Ileum (tissue), 1 donor: ENCODE measurements around the genes TSPAN3 and PEAK1.

GRCh38 chr15:76345744-76346973, 9.6 kb downstream of the ISL2 start:
- PRO-cap: no peak

DNA sequence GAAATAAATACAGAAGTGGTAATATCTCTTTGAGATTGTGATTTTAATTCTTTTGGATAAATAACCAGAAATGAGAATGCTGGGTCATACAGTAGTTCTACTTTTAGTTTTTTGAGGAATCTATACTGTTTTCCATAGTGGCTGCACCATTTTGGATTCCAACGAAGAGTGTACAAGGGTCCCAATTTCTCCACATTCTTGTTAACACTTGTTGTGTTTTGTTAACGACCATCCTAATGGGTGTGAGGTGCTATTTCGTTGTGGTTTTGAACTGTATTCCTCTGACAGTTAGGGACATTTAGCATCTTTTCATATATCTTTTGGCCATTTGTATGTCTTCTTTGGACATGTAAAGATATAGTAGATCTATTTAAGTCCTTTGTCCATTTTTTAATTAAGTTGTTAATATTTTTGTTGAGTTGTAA, 153.5 kb downstream of the ISL2 start:
- PRO-cap: no peak

GRCh38 chr15:76732877-76733610, 172.1 kb downstream of the SCAPER start:
- PRO-cap: no peak

GRCh38 chr15:76988407-76988997, 6.4 kb upstream of the PSTPIP1 start:
- PRO-cap: no peak

DNA sequence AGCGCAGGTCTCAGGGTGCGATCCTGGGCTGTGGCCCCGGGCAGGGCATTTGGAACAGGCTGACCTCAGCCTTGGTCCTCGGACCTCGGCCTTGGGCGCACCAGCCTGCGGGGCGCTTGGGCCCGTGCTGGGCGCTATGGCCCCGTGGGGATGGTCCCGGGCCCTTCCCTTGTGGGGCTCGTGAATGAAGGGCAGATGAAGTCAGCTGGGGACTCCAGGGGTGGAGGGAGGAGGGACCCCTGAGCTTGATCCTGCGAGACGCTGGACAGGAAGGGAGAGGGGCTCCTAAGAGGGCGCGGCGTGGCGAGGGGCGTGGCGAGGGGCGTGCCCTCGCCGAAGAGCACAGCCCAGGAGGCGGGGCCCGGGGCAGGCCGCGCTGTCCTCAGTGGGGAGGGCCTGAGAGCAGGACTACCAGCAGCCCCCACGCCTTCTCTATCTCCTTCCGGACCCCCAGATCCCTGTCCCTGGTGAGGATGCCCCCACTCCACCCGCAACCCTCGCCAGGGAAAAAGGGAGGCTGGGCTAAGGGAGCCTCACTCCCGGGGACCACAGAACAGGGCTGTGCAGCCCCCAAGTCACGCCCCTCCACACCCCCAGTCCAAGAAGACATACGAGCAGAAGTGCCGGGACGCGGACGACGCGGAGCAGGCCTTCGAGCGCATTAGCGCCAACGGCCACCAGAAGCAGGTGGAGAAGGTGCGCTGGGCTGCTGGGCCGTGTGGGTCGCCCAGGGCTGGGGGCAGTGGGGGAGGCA, 33.2 kb downstream of the PSTPIP1 start:
- PRO-cap: no peak

DNA sequence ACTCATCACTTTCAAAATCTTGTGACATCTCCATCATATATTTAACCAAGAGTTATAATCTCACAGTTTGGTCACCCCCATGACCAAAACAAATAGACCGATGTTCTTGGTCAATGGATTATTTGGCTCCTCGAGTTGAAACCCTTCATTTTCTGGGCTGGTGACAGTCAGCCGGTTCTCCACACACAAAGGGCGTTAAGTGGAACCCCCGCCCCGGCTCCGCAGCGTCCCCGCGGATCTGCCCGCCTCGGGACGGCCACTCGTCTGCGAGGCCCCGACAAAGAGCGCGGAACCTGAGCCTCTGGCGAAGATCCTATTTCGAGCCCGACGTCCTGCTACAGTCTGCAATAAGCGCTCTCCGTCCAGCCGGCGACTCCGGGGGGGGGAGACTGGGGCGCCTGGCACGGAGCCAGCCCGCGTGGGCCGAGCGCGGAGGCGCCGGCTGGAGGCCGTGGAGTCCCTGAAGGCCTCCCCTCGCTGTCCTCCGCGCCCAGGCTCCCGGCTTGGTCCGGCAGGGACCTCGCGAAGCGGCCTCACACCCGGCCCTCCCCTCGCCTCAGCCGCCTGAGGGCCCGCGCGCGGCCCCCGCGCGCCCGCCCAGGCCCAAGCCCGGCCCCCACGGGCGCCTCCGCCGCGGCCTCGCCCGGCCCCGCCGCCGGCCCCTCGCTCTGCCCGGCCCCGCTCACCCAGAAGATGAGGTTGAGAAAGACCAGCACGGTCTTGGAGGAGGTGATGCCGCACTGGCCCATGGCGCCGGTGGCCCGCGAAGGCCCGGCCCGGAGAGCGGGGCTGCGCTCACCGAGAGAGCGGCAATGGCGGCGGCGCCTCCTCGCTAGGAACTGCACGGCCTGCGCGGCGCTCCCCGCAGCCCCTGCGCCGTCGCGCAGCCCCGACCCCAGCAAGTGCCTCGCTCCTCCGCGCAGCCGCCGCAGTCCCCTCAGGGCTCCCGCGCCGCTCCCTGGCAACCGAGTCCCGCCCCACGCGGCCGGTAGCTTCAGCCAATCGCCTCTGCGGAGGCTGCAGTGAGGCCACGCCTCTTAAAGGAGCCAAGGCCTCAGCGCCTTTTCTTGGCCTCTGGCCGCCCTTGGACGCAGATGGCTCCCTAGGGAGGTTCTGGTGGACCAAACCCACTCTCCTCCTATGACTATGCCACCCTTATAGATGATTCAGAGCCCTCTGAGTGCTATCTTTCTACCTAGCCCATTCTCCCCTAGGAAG, at the start of gene TSPAN3:
TSS of gene TSPAN3 (minus strand) at position 904 of the 1,218 bp plus-strand sequence.
- PRO-cap: bidirectional peak, plus-strand start at position 419 of the sequence, minus-strand start at position 303 of the sequence; unidirectional peak, minus-strand start at position 841 of the sequence; unidirectional peak, minus-strand start at position 904 of the sequence

DNA sequence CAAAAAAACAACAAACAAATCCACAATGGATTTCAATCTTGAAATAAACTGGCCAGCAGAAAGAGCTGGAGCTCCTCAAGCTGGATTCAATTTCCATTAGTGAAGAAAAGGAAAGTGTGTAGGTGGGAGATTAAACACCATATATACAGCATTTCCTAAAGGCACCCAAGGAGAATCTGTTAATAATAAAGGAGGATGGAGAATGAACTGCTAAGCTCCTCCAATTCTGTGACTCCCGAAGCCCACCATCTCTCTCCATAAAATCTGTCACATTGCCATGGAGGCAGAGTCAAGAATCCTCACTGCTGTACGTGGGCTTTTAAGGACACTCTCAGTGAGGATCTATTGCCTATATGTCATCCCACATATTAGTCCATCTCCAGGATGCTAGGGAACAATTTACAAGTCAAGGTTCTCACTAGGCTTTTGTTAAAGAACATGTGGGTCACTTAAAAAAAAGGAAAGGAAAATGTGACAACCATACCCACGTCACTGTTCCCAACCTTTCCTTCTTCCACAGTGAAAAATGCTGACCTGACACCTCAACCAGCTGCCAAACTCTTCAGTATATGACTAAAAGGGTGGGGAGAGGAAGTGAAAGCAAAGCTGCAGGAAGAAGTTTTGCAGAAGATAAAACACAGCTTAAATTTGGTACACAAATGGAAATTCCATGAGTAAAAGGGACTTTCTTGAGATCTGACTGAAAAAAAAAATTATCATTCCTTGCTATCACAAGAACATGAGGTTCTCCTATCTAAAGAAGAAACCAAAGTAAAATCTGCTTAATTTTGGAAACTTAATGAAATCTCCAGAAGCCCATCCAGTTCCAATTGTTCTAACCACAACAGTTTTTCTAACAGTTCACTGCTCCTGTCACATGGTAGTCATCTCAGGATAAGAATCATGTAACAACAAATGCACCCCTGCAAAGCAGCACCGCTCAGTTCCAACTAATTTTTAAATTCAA, 116.8 kb upstream of the TSPAN3 start:
- PRO-cap: no peak

- PRO-cap: no peak
Measured at GRCh38 chr15:77354124-77354712, 65.7 kb downstream of the PEAK1 start.

GRCh38 chr15:77418625-77419059, 1.3 kb downstream of the PEAK1 start:
- PRO-cap: no peak

DNA sequence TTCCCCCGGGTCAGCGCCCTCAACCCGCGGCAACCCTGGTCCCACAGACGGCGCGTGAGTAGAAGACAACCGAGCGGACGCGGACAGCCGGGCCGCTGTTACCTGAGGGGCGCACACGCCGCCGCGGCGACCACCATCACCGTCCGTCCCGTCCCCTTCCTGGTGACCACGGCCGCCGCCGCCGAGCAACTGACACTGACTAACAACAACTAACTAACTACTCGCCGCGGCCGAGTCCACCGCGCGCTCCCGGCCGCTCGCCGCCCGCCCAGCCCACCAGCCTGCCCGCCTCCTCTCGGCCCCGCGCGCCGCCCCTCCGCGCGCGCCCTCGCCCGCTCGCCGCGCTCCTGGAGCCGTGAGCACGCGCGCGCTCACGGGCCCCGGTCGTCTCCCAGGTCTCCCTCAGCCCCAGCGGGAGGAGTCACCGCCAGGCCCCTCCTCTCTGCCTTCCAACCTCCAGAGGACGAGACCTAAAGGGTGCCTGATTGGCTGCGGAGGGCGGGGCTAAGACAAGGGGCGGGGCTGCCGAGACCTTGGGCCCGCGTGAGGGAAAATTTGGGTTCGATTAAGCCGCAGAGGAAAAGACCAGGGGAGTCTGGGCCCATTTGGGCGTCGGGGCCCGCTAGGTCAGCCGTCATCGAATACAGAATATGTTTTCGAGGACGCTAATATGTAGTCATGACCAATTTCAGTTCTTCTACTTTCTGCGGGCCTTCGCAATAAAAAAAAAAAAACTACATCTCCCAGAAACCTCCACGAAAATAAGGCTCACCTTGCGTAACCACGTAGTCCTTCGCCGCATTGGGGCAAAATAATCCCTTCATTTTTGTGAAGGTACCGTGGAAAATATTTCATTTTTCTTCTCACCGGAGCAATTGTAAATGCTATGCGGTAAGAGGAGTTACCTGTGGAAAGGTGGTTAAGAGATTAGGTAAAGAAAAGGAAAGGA, at the start of gene PEAK1:
TSS of gene PEAK1 (minus strand) at position 201 of the 949 bp plus-strand sequence.
- PRO-cap: bidirectional peak, plus-strand start at position 46 of the sequence, minus-strand start outside the sequence; bidirectional peak, plus-strand start at position 512 of the sequence, minus-strand start at position 393 of the sequence

DNA sequence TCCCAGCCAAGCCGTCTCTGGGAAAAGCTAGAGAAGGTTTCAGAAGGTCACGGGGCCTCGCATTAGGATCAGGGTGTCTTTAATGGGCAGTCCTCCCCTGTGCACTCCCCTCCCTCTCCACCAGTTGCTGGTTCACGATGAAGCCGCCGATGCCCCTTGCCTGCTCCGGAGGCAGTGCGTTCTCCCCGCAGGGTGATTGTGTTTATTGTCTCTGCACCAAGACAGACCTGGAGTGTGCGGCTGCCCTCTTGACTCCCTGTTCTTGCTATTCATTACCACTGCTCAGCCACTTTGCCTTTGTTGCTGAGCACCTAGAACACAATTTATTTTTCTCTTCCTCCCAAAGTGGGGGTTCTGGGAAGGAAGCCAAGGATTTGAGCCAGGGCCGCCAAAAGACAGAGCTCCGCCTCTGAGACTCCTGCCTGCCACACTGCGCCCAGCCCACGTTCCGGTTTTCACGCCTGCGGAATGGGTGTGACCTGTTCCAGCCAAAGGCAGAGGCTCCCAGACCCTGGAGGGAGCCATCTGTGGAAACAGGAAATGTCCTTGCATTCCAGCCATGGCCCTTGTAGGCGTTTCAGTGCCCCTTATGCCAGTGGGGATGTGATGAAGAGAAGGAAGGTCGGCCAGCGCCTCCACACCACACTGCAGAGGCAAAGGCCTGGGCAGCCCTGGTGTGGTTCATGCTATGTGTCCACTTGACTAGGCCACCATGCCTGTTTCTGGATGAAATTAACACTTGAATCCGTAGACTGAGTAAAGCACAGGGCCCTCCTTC, 85.7 kb downstream of the HMG20A start:
- PRO-cap: no peak

DNA sequence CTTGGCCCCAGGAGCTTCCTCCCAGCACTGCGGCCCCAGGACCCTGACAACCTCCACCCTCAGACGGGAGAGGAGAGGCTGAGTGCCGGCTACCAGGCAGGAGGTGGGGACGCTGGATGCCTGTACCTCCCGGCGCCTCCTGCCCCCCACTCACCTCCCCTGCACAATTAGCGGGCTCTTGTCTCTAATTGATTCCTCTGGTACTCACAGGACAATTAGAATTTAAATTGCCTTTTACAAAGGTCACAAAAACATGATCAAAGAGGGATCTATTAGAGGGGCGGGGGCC, 84.4 kb downstream of the LINGO1 start:
- PRO-cap: no peak

GRCh38 chr15:77738838-77739547, 106.3 kb upstream of the LINGO1 start:
- PRO-cap: no peak

DNA sequence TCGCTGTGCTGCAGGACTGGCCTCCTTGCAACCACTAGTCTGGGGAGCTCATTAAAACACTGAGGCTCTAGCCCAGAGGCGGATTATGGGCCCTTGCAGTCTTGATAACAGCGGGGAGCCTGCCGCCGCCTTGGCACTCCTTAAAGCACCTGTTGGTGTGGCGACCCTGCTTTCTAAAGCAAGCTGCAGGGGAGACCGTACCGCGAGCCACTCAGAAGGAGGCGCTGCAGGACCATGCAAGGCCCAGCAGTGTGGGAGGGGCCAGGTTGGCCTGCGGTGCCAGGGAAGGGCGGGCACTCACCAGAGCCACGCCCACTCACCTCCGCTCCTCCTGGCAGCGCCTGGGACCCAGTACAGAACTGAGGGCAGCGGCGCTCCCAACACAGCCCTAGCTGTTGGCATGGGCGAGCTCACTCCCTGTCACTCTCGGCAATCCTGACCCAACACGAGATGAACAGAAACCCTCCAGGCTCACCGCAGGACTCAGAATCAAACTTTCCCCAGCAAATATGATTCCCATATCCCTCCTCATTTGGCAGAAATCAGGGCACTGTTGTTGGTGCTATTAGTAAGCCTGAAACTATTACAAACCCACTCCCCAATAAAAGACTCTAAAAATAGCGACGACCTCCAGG, 77.4 kb downstream of the TBC1D2B start:
- PRO-cap: no peak

GRCh38 chr15:78000640-78001498, 76.6 kb downstream of the TBC1D2B start:
- PRO-cap: no peak

- PRO-cap: no peak
Measured at GRCh38 chr15:78034177-78035398, 42.9 kb downstream of the TBC1D2B start.

DNA sequence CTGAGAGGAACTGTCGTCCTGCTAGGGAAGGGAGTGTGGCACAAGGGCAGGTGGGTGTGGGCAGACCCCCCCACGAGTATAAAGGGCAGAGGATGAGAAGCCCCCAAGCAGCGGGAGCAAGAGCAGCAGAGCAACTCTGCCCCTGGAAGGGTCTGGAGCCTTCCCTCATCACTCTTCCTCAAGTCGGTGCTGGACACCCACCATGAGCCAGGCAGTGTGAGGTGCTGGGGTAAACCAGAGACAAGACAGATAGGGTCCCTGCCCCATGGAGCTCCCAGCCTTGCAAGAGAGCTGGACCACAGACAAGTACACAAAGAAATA, 39.6 kb downstream of the TBC1D2B start:
- PRO-cap: no peak

GRCh38 chr15:78067117-78067911, 10.2 kb downstream of the TBC1D2B start:
- PRO-cap: no peak

DNA sequence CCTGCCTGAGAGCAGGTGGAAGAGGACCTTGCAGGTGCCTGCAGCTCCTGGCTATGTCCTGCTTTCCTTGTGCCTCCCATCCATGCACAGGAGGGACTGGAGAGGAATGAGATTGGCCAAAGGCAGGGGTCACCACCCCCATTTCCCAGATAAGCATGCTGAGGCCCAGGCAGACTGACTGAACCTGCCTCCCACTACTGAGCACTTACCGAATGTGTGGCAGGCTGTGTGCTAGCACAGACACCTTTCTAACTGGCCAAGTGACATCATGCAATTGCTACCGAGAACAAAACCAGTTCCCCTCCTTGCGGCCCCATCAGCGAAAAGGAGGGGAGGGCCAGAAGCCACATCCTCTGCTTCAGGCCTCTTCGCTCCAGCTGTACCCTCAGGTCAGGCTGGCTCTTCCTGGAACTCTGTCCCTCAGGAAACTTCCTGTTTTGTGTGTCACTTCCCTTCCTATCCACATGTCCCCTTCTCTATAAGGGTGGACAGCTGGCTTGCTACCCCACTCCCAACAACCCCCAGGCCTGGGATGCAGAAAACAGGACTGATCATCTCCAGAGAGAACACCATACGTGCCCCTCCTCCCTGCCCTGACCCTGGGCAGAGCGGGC, 11.4 kb downstream of the SH2D7 start:
- PRO-cap: no peak

GRCh38 chr15:78223258-78223845, 11.0 kb downstream of the ACSBG1 start:
- PRO-cap: no peak